ENCODE measurements around the genes GFI1B and RALGDS.

DNA sequence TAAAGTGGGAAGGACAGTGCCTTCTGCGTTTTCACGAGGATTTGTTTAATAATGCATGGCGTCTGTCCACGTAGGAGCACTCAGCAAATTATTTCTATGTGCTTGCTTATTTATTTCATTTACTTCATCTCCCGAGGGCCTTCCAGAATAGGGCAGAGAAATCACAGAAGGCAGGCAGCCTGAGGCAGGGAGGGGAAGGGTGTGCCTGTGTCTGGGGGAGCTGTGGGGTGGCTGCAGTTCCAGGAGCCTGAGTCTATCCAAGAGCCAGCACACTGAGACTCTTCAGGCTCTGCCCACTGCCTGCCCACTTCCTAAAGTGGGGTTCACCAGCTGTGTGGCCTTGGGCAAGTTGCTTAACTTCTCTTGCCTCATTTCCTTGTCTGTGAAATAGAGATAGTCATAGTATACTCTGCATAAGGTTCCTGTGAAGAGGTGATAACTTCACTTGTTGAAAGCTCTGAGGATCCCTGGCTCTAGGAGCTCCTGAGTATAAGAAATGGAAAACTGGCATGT, 55.3 kb downstream of the NTNG2 start:
- RRBS: no CpG with 5 or more reads among the region's 5 CpGs

- RRBS: no CpG with 5 or more reads among the region's 9 CpGs
Measured at GRCh38 chr9:132671904-132672797, 1.9 kb downstream of the GTF3C4 start.

- RRBS: no CpG with 5 or more reads among the region's 14 CpGs
Measured at GRCh38 chr9:132688672-132689489, 18.6 kb downstream of the GTF3C4 start.

- RRBS: no CpG with 5 or more reads among the region's 10 CpGs
Measured at GRCh38 chr9:132716796-132717158, 46.5 kb downstream of the GTF3C4 start.

GRCh38 chr9:132820612-132821163, 57.4 kb downstream of the AK8 start:
- RRBS: no CpG with 5 or more reads among the region's 10 CpGs

DNA sequence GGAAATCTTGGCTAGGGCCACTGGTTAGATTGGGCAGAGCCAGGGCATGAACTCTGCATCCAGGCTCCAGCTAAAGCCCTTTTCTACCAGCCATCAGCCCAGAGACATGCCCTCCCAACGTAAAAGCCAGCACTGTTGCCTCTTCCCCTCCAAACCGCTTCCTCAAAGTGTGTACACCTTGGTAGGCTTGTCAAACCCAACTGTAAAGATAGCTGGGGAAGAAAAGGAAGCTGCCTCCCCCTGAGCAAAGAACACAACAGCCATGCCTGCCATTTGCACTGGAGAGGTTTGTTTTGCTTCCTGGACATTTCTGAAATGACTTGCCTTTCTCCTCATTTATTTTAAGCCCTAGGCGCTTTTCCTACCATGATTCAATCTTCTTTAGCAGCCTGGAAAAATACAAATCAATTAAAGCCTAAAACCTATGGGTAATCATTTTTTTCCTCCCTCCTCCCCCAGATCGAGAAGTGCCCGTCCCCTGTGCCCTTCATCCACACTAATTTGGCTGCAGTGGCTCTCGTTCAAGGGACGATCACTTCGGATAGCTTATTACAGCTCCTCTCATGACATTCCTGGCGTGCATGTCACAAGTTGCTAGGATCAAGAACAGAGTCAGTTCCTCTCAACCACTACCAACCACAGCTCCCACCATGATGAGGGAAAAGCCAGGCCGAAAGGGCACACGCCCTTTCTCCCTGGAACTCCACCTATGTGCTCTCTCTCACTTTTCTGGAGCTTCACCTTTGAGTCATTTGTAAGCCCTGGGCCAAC, 1.3 kb downstream of the SPACA9 start:
- RRBS: no CpG with 5 or more reads among the region's 11 CpGs

DNA sequence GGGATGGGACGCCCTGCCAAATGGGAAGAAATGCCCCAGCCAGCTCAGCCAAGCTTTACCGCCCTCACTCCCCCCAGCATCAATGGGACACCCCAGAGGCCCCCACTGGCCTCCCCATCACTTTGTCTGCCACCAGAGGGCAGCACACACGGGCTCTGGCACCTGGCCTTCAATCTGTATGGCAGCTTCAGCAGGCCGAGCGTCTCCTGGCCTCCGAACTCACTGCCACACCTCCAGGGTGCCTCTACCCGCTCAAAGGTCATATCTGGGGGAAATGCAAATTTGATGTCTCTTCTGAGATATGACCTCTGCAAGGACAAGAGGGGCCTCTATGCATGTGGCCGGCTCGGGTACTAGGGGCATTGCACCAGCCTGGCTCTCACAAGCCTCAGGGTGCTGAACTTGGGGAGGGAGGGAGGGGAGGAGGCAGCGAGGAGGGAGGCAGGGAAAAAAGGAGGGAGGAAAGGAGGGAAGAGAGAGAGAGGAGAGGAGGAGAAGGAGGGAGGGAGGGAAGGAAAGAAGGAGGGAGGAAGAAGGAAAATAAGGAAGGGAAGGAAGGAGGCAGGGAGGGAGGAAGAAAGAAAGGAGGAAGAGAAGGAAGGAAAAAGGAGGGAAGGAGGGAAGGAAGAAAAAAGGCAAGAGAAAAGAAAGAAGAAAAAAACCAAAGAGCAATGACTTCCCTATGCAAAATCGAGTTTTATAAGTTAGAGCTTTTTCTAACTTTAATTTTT, 635 bp upstream of the GFI1B start:
- RRBS: no CpG with 5 or more reads among the region's 11 CpGs

GRCh38 chr9:132978425-132978888, at the start of gene GFI1B:
Gene GFI1B (plus strand): TSS chr9:132978694.
- RRBS: no CpG with 5 or more reads among the region's 16 CpGs

- RRBS: no CpG with 5 or more reads among the region's 5 CpGs
Measured at GRCh38 chr9:133027125-133027568, 3.6 kb upstream of the GTF3C5 start.

DNA sequence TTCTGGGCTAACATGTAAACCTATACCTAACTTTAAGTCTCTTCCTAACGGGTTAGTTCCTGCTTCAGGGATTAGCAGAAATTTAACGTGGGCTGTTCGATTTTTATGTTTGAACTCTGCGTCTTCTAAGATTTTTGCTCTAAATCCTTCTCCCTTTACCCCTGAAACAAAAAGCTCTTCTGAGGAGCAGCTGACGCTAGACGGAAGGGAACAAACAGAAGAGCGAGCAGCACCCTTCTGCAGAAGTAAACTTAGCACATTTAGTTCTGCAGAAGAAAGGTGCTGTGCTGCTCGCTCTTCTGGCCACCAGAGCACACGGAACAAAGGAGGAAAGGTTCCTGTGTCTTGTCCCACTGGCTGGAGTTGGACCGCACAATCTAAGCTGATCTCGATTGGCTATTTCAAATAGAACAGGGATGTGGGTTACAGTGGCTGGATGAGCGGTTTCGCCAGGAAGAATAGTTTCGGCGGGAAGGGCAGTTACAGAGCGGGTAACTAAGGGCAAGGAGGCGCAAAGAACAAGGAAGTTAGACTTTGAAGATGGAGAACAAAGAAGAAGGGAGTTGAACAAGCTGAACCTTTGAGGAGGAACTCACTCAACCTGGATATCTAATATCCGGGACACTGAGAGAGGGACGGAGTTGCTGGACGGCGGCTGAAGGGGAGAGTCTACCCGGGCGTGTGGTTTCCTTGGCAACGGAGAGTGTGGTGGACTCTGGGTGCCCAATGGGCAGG, 7.0 kb downstream of the GTF3C5 start:
- RRBS: 94% methylated on average over 5 of the region's 24 CpGs

DNA sequence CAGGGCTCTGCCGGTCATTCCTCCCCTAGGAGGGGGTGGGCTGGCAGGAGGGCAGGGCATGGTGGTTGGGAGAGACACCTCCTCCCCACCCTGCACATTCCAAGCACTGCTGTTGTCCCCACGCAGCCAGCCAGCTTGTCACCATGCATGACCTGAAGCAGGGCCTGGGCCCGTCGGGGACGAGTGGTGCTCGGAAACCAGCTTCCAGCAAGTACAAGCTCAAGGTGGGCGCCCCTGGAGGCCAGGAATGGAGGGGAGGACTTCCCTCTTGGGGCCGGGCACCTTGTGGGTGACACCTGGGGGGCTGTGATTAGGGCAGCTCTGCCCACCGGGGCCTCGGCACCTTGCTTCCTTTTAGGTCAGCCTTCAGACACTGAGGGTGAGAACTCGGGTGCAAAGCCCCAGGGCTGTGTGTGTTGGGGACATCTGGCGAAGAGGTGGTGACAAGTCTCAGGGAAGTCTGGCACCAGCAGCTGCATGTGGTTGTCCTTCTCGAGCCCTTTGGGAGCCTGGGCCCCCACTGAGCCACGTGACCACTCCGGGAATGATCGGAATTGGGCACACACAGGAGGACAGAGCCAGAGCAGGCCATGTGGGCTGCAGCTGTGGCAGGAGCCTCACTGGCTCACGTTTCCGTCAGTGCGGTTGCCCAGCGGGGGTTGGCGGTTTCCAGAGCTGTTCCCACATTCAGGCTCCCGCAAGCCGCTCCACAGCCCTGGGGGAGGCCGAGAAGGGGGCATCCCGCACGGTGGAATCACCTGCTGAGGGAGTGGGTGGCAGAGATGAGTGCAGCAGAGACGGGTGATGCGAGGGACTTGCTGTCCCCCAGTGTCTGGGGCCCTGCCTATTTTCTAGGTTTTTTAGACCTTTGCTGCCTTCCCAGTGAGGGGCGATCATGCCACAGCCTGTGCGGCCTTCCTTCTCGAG, 6.9 kb upstream of the CEL start:
- RRBS: 93% methylated on average over 2 of the region's 31 CpGs

DNA sequence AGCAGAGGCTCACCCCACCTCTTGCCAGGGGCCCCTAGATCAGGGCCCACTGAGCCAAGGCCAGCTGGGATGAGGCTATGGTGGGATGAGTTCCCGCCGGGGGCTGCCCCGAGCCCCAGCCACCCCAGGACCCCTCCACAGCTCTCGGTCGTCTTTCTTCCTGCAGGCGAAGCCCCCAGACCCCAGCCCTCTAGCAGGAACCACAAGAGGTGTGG, 11.8 kb downstream of the RALGDS start:
- RRBS: no CpG with 5 or more reads among the region's 6 CpGs

DNA sequence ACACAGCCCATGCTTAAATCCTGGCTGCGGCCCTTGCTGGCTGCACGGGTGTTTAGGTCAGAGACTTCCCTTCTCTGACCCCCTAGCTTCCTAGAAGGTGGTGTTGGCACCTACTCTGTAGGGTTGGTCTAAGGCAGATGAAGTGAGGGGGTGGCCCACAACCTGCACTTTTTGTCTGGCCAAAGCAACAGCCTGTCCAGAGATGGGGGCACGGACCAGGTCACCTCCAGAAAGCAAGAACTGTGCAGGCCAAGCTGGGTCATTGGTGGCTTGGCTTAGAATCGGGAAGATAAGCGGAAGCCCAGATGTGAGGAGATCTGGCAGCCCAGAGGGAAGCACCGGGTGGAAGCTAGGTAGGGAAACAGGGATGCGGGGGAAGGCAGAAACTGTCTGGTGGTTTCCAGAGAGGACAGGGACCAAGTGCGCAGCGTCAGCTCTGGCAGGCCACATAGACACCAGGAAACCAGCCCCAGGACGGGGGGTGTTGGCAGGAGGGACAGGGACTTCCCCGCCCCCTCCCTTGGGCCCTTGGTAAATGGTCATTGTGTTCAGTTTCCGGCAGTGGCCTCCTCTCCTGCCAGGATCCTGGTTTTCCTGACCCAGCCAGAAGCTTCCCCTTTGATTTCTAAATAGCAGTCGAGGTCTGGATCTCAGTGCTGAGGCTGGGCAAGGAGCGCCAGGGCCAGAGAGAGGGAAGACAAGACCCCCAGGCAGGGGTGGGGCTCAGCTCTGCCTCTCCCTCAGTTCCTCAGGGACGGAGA, 2.1 kb downstream of the RALGDS start:
- RRBS: no CpG with 5 or more reads among the region's 15 CpGs

GRCh38 chr9:133120845-133121380, at the start of gene RALGDS:
Gene RALGDS (minus strand): TSS chr9:133121240.
- RRBS: 1% methylated on average over 56 of the region's 78 CpGs

DNA sequence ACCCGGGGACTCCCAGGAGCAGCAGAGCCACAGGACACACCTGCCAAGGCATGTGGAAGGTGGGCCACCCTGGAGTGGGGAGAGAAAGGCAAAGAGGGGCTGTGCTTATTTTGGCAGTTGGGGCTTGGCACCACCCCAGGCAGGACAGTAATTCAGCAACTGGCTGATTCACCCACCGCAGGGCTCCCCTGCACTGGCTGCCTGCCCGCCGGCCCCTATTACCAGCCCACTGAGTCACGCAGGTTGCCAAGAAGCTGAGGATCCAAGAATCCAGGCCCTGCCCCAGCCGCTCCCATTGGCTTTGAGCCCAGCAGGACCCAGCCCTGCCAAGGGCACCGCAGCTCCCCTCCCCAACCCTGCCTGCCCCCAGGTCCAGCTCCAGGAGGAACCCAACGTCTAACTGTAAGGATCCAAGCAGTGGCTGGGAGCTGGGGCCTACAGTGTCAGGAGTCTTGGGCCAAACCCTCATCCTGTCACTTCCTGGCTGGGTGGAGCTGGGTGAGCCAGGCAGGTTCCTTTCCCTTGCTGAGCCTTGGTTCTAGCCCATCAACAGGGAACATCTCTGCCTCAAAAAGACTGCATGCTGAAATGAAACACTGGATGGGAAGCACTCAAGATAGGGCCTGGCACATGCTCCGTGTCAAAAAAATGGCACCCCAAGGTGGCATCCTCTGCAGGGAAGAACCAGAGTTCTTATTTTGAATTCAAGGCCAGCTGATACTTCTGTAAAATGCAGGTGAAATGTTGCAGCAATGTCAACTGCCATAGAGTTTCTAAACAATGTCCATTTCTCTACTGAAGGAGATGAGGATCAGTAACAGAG, 14.4 kb upstream of the RALGDS start:
- RRBS: no CpG with 5 or more reads among the region's 9 CpGs

GRCh38 chr9:133143198-133143764, 20.4 kb downstream of the GBGT1 start:
- RRBS: no CpG with 5 or more reads among the region's 14 CpGs

GRCh38 chr9:133239439-133240024, 30.5 kb upstream of the OBP2B start:
- RRBS: no CpG with 5 or more reads among the region's 20 CpGs

DNA sequence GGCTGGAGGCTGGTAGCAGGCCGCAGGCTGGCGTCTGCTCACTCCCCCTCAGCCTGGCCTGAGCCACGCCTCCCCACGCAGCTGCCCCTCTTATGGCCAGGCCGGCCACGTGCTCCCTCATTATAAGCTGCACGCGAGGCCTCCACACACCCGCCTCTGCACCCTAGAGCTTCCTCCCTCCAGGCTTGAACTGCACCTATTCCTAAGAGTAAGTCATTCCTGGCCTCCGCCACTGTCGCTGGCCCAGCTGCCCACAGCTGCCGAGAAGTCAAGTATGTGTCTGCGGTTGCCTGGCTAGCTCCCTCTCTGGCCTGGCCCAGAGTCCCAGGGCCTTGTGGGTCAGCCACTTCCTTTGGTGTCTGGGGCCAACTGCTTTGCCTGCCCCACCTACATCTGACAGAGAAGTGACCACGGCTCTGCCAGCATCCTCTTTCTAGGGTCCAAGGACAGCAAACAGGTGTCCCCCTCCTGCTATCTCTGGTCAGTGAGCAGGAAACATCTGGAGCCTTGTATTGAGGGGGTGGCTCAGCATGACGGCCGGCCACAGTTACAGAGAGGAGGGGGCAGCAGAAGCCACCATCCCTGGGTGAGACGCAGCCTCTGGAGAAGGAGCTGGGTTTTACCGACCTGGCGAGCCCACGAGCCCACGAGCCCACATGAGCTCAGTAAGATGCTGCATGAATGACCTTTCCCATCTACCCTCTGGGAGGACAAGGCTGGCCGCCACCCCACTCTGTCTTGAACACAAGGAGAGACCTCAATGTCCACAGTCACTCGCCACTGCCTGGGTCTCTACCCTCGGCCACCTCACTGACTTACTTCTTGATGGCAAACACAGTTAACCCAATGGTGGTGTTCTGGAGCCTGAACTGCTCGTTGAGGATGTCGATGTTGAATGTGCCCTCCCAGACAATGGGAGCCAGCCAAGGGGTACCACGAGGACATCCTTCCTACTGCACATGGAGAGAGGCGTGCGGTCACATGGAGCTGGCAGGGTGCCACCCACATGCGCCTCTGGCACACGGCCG, 47.9 kb upstream of the OBP2B start:
- RRBS: no CpG with 5 or more reads among the region's 32 CpGs

GRCh38 chr9:133351728-133353081, 4.1 kb downstream of the SURF1 start:
- RRBS: no CpG with 5 or more reads among the region's 20 CpGs

DNA sequence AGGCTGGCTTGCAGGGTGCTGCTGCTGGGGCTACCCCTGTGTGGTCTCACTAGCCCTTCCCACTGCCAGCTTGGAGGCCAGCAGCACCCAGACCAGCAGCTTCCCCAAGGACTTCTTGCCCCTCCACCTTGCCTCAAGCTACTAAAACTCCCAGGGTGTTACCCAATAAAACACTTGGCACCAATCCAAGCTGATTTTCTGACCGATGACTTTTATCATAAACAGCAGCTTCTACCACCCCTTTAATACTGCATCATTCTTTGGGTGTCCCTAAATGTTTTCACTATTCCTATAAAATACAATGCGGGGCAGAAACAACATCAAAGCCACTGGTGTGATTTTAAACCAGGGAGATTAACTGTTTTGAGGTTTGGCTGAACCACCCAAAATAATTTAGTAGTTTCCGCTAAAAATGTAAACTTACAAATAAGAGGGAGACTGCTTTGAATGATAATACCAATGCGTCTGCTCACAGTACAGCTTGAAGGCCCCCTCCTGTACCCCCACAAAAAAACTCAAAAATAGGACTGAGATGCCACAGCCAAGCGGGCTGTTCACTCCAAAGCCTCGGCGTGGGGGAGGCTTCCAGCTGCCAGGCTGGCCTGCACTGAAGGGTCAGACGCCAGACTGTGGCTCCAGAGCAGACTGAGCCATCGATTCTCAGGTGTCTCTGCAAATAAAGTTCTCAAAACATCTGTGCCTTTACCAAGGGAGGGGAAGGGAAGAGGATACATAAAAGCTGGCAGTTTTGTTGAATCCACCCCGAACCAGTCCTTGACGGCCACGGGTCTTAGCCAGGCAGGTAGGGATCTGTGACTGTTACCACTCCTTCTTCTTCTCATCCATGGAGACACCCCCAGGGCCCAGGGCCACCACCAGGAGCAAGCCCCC, 6.6 kb downstream of the SURF2 start:
- RRBS: no CpG with 5 or more reads among the region's 12 CpGs